Epidermal melanocyte (primary cell): ENCODE measurements around a stretch of chr5.

DNA sequence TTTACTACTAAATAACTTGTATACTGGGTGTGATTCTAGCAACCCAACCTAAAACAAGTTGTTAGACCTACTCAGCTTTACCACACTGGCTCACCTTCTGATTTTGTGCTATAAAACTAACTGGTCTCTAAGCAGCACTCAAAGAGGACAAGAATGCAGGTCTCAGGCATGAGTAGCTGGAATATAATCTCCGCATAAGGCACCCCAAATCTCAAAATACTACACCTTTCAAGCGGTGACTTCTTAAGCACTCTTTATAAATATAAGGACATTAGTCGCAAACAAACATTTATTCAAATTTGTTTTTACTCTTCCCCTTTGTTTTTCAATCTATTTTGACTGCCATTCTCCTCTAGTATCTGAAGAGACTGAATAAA is 202.4 kb upstream of the MAP3K1 start:
- RRBS = no CpG with 5 or more reads among the region's 3 CpGs

DNA sequence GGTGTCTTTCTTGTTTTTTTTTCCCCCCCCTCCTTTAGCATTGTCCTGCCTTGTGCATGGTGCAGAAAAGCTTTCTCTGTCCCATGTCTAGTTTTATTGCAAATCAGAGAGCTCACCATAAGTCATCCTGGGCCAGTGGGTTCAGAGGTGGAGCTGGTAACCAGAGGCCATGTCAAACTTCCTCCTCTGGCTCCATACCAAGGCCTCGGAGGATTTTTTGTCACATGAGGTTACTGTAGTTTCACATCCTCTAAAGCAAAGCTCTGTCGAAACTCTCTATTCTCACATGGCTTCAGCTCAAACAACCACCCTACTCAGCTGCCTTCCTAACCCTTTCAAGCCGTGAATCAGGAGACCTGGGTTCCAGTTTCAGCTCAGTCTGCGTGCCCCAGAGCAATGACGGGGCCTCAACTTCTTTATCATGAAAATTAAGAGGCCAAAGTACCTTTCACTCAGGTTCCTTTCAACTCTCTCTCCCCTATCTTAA is 145.3 kb upstream of the MAP3K1 start:
- RRBS = no CpG with 5 or more reads among the region's 5 CpGs

GRCh38 chr5:56858249-56859002 is 43.1 kb downstream of the MAP3K1 start:
- RRBS = no CpG with 5 or more reads among the region's 4 CpGs

- RRBS = no CpG with 5 or more reads among the region's 8 CpGs
These were observed 905 bp downstream of the GPBP1 start for GRCh38 chr5:57174777-57175150.

GRCh38 chr5:57305406-57305823 is 131.6 kb downstream of the GPBP1 start:
- RRBS = no CpG with 5 or more reads among the region's 2 CpGs

- RRBS = no CpG with 5 or more reads among the region's 7 CpGs
These were observed 379.9 kb upstream of the ACTBL2 start for GRCh38 chr5:57862376-57863080.

GRCh38 chr5:57906743-57907051 is 424.1 kb upstream of the ACTBL2 start:
- RRBS = no CpG with 5 or more reads among the region's 4 CpGs

GRCh38 chr5:58459660-58460032 is 240 bp downstream of the PLK2 start:
- RRBS = 4% methylated on average over 16 of the region's 39 CpGs

- RRBS = no CpG with 5 or more reads among the region's 6 CpGs
These were observed 418.6 kb downstream of the RAB3C start for GRCh38 chr5:59001170-59002110.

DNA sequence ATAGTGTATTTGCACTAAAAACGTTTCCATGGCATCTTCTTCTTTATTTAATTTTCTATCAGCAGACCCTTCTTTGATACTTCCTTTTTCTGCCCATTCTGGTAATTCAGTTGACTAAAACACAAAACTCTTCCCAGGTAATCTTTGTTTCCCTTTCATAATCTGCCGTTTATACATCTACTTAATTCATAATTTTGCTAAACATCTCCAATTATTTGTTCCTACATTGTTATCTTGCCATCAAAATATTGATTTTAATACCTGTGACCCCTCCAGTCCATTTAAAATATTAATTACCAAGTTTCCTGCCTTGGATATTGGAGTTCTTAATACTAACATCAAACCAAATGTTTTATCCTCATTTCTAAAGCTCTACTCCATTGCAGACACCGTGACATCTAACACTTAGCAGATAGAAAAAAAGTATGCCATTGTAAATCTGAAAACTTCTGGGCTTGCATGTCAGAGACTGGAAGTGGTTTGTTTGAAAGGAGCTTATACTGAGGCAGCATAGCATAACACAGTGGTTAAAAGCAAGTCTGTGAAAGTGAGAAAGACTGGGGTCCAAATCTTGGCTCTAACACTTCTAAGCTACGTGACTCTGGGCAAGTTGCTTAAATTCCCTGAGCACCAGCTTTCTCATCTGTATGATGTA is 540.5 kb downstream of the RAB3C start:
- RRBS = no CpG with 5 or more reads among the region's 4 CpGs

GRCh38 chr5:59274904-59275415 is 618.6 kb downstream of the PDE4D start:
- RRBS = no CpG with 5 or more reads among the region's 5 CpGs

DNA sequence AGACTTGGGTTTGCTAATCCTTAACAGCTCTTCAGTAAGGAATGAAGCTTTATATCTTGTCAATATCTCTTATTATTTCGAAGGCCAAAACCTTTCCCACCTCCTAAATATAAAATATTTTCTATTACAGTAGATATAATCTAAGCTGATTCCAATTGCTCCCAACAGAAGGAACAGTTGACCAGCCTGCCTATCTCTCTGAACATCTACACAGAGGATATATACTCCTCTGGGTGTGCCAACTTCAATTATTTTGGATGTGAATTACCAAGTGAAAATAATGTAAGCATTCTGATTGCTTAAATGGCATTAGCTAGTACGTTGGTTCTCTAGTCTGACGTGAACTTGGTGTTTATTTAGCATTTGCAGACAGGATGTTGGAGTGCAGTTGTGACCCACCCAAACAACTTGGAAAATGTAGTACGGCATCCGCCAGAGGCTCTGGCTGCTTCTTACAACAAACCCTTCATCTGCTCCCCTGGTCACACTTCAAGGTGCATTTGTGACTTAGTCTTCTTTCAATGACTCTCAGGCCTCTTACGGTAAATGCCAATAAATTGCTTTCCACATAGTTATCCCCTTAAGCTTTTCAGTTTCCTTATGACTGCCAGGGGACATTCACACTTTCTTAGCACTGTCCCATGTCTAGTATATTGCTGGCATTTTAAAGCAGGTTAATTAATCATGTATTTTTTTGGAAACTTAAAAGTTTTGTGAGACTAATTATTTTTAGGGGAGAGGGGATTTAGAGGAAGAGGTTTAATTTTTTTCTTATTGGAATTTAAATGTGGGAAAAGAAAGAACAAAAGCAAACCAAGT is 616.6 kb downstream of the PDE4D start:
- RRBS = no CpG with 5 or more reads among the region's 6 CpGs

- RRBS = no CpG with 5 or more reads among the region's 6 CpGs
These were observed 535.9 kb downstream of the PDE4D start for GRCh38 chr5:59357549-59358115.

GRCh38 chr5:59747587-59748311 is 145.8 kb downstream of the PDE4D start:
- RRBS = no CpG with 5 or more reads among the region's 1 CpG

DNA sequence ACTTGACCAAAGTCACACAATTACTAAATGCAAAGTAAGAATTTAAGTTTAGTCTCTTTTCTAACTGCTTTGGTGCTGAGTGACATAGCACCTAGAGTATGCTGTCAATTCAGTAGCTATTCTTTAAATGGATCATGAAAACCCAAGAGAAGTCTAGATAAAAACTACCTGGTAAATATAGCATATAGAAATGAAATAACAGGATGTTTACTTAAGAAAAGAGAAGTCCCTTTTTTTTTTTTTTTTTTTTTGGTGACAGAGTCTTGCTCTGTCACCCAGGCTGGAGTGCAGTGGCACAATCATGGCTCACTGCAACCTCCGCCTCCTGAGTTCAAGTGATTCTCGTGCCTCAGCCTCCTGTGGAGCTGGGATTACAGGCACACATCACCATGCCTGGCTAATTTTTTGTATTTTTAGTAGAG is 129.1 kb downstream of the PDE4D start:
- RRBS = no CpG with 5 or more reads among the region's 2 CpGs

- RRBS = no CpG with 5 or more reads among the region's 2 CpGs
These were observed 392.1 kb upstream of the PDE4D start for GRCh38 chr5:60285564-60286015.

DNA sequence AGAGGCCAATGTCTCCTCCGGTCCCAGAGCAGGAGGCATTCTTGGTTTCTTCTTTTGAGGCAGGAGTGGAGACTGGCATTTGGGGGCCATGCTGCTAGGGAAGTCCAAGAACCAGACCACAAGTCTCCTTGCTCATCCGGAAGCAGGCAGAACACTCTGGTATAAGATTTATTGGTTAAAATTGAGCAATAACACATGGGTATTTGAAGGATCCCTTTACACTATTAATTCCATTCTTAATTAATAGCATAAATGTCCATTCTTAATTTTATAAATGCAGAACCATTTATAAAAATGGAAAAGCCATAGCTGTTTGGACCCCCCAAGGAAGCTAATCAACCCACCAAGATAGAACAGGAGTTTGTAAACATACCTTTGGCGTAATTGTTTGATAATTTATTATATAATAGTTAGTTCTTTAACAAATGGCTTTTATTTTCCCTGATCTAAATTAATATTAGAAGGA is 239.3 kb downstream of the DEPDC1B start:
- RRBS = no CpG with 5 or more reads among the region's 3 CpGs

- RRBS = no CpG with 5 or more reads among the region's 2 CpGs
These were observed 171.0 kb downstream of the DEPDC1B start for GRCh38 chr5:60528943-60529456.

- RRBS = no CpG with 5 or more reads among the region's 5 CpGs
These were observed 22.9 kb downstream of the ELOVL7 start for GRCh38 chr5:60821104-60821684.